Left cardiac atrium (tissue), 1 donor: ENCODE measurements around a stretch of chr10.

DNA sequence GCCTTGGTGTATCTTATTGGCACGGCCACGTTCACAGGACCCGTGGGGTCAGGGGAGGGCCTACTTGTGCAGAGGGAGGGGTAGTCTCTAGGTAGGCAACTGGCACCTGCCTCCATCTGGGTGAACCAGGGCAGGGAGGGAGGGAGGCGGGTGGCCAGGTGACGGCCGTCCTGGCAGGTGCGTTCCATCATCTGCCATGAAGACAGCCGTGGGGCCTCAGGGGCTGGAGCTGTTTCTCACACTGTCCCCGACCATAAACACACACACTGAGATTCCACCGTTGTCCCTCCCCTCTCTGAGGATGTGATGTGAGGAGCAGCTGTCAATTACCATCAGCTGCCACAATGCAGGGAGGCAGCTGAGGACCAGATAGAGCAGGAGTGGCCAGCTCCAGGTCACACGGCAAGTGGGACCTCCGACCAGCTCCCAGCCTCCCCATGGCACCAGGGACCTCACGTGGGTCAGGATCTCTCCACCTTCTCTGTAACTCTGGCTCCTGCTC, 32.8 kb downstream of the ZMIZ1 start:
- PRO-cap = no peak

DNA sequence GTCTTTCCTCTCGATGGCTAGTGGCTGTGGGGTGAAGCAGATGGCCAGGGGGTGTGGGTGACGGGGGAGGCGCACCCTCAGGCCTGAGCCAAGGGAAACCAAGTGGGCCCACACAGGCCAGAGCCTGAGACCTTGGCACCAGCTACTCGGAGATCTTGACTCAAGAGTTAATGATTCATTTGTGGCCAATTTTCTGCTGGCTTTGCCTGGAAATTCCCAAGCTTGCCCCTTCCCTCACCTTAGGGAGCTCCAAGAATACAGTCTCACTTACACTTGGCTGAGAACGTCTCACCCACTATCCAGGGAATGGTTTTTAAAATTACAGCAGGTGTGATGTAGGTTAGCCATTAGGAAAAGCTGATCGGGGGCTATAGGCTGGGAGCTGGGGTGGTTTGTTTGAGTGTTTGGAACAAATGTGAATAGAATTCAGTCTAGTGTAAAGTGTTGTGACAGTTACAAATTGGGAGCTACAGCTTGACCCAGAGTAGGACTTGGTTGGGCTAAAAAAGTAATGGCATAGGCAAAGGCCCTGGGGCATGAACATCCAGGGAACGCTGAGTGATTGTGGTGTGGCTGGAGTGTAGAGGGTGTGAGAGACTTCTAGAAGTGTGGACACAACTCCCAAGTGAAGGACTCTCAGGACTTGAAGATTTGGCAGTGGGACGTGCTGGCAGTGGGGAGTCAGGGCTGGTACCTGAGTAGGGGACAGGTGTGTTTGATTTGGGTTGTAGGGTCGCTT, 42.9 kb downstream of the ZMIZ1 start:
- PRO-cap = no peak

DNA sequence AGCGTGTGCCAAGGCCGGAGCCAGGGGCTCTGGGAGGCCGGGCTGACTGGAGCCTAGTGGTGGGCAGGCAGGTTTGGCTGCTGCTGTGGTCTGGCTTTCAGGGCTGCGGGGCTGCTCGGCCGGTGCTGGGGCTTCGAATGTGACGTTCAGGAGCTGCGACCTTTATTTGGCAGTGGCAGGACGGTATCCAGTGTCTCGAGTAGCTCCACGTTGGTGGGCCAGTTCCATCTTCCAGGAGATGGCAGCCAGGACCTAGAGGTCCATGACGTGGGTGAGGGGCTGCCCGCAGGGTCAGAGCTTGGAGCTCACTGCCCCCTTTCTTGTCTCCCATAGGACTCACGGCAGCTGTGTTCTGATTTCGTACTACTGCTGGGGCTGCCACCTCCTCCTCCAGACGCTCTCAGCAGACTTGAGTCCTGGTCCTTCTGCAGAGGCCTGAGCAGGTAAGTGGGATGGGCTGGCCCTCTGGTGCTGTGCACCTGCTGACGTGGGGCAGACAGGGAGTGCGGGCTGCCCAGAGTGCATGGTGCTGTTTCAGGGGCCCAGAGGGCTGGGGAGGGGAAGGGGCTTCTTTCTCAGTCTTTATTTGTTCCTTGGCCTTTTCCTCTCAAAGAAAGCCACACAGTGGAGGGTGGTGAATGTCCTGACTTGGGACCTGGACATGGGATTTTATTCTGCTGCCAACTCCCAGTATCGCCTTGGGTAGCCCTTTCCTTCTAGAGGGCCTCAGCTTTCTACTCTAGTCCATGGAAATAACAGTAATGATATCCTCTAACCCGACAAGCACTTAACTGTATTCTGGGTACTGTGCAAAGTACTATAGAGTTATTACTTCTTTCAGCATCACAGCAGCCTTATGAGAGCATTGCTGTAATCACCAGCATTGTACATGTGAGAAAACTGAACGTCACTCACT, 50.1 kb downstream of the ZMIZ1 start:
- PRO-cap = no peak

DNA sequence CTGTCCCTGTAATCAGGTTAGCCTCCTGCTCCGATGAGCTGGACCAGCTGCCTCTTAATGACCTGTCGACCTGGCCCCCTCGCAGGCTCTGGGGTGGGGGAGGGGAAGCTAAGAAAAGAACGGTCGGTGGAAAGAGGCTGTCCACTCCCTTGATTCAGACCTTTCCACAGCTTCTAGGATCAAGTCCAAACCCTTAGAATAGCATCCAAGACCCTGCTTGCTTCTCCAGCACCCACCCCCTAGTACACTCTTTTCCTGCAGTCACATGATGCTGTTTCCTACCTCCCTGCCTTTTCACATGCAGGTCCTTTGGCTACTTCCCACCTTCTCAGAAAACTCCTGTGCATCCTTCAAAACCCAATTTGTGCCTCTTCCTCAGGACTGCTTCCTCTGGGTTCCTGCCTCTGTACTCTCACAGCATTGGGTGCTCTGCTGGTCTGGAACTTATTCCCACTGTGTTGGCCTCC, 64.2 kb downstream of the ZMIZ1 start:
- PRO-cap = no peak

GRCh38 chr10:79184814-79185907, 116.4 kb downstream of the ZMIZ1 start:
- PRO-cap = no peak

- PRO-cap = no peak
These were observed 119.3 kb downstream of the ZMIZ1 start for GRCh38 chr10:79187809-79188822.

DNA sequence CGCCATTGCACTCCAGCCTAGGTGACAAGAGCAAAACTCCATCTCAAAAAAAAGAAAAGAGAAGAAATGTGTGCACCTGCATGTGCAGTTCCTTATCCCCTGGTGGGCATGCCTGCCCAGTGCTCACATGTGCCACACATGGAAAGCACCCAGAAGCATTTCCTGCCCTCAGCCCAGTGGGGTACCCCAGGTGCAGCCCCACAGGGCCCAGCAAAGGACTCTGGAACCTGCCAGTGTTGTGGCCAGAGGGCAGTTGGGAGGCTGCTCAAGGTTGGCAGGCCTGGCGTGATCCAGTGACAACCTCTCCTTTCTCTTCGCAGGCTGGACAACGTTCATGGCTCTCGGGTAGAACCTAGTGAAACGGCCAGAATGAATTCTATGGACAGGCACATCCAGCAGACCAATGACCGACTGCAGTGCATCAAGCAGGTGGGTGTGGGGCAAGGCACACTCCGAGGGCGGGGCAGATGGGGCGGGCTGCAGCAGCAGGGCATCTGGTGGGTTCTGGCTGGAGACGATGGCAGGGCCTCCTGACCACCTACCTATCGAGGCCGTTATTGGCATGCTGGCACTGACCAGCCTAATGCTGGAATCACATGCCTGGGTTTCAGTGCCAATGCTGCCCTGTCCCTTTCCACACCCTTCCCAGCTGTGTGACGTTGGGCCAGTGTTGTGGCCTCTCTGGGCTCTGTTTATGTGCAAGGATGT, 132.7 kb downstream of the ZMIZ1 start:
- PRO-cap = no peak

DNA sequence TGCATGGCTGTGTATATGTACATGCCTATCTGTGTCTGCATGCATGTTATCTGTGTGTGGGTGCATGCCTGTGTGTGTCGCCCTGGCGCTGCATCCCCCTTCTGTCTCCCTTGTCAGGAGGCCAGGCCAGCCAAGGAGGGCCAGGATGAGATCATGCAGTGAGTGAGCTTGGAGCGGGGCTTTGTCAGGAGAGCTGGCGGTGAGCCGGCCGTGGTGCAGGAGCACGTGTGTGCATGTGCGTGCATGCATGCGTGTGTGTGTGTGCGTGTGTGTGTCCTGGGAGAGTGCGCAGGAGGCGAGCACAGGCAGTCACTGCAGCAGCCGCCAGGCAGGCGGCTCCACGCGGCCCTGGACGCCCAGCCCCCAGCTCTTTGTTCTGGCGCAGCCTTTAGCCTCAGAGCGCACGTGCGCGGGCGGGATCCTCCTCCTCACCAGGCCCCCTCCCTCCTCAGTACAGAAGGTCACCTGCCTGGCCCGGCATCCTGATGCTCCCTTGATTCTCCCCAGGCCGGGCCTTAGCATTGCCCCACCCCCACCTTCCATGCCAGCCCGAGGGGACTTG, 126.2 kb upstream of the PPIF start:
- PRO-cap = no peak

GRCh38 chr10:79222854-79224194, 123.9 kb upstream of the PPIF start:
- PRO-cap = unidirectional peak, minus-strand start at chr10:79223611

GRCh38 chr10:79236023-79236751, 111.1 kb upstream of the PPIF start:
- PRO-cap = no peak

GRCh38 chr10:79236752-79237341, 110.4 kb upstream of the PPIF start:
- PRO-cap = no peak

DNA sequence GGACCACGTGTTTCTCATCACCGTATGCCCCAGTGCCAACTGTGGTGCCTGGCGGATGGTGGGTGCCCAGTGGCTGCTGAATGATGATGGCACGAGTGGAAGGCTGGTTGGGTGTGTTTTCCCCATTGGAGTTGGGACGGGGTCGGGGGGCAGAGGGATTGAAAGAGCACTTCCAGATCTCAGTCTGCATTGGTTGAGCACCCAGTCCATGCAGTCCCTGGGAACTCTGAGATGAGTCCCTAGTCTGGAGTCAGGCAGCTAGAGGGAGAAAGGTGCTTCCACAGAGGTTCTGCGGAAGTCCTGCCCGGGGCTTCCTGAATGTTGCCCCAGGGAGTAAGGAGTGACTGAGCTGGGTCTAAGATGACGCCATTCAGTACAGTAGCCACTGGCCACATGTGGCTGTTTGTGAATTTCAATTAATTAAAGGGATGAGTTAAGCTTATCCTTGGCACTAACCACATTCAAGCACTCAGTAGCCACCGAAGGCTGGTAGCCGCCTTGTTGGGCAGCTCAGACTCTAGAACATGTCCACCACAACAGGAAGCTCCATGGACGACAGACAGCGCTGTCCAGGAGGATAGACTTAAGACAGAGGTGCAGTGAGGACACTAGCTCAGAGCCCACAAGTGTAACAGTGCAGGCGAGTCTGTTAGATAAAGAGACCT, 101.8 kb upstream of the PPIF start:
- PRO-cap = no peak

DNA sequence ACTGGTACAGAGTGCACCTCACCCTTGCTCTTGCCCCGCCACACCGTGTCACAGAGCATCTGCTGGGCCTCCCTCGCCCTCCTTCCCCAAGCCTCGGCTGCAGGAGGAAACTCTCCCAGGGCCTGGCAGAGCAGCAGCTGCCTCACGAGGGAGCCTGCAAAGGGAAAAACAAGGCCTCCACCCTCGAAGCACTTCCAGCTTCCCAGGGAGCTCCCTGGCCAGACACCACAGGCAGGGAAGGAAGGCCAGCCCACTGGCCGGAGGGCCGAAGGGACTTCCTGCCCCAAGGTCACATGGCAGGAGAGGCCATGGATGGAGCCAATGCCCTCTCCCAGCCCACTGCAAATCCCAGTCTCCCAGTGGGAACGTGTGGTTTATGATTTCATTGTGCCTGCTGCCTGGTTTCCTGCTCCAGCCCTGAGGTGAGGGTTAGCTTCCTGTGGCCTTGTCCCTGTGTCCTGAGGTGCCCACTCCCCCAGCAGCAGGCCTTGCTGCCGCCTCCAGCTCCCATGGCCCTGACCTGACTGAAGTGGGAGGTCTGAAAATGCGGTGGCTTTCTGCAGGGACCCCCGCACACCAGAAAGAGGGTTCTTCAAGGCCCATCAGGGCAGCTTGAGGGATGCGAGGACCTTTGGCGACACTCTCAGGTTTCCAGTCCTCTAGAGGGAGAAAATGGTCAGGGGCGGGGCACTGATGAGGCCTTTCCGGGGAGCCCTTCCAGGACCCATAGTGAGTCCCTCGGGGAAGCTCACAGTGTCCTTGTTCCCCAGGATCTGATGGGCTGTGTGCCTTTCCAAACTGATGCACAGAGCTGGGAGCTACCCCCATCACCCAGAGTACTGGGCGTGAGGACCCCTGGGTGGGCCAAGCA, 100.4 kb upstream of the PPIF start:
- PRO-cap = unidirectional peak, minus-strand start at position 224 of the sequence

DNA sequence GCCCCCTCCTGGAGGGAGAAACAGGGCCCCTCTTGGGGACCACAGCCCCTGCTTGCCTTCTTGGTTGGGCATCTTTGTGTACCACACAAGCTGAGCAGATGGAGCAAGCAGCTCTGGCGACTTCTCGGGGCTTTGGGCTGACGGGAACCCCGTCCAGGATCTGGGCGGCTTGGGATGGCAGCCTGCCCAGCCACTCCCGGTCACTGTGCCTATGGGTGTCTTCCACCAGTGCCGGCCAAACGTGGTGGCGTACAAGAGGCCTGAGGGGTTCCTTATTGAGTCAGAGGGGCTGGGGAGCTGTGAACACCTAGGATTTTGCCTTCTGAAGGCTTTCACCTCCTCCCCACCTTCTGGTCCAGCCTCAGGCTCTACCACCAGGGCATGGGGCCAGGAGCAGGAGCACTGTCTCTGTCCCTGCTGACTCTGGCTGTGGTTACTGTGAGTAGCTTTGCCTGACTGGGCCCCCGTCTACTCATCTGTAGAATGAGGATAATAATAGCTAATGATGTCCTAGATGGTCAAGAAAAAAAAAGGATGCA, 71.8 kb upstream of the PPIF start:
- PRO-cap = no peak

- PRO-cap = no peak
These were observed 47.2 kb downstream of the PPIF start for GRCh38 chr10:79394215-79395116.

DNA sequence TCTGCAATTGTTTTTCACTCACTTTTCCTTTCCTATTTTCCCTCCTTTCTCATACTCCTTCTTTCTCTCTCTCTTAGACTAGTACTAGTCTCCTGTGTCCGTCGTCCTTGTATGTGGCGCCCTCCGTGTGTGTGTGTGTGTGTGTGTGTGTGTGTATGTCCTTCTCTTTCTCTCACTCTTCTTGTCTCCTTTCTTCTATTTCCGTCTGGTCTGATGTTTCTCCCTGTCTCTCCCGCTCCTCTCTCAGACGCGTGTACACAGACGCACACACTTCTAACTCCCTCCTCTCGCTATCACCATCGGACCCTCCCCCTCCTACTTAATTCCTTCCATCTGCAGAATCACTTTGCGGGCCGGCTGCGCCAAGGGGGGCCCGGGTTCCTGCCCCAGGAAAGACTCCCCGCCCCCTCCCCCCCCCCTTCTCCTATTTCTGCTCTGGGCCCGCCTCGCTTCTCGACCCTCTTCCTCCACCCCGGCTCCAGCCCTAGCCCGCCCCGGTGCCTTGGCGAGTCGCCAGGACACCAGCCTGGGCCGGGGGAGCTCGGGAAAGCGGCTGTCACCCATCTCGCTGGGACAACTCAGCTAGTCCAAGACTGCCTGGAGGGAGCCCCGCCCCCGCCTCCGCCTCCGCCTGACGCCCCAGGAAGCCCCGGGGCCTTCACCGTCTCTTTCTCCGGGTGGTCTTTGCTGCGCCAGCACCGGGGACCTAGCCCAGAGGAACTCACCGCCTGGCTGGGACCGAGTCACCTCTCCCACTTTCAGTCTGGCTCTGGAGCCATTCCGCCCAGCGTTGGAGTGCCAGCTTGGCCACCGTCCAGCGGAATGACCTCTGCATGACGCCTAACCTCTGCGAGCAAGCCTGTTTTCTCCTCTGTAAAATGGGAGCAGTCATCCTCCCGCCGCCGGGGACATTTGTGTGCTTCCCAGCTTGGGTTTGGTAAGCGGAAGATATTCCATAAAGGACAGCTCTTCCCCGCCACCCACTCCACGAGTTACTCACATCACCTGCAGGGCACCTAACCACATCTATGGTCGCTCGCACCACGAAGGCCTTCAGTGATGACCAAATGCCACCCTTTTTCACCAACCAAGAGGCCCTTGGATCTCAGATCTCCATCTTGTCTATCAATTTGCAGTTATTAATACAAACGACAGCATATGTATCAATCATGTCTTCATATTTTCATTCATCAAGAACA, 1.0 kb upstream of the ZCCHC24 start:
- PRO-cap = bidirectional peak, plus-strand start at position 524 of the sequence, minus-strand start at position 245 of the sequence; bidirectional peak, plus-strand start at position 667 of the sequence, minus-strand start at position 580 of the sequence; unidirectional peak, minus-strand start at position 797 of the sequence

GRCh38 chr10:79984657-79985385, 35.9 kb upstream of the SFTPD start:
- PRO-cap = no peak

- PRO-cap = no peak
These were observed 341 bp upstream of the TMEM254 start for GRCh38 chr10:80078116-80078531.

DNA sequence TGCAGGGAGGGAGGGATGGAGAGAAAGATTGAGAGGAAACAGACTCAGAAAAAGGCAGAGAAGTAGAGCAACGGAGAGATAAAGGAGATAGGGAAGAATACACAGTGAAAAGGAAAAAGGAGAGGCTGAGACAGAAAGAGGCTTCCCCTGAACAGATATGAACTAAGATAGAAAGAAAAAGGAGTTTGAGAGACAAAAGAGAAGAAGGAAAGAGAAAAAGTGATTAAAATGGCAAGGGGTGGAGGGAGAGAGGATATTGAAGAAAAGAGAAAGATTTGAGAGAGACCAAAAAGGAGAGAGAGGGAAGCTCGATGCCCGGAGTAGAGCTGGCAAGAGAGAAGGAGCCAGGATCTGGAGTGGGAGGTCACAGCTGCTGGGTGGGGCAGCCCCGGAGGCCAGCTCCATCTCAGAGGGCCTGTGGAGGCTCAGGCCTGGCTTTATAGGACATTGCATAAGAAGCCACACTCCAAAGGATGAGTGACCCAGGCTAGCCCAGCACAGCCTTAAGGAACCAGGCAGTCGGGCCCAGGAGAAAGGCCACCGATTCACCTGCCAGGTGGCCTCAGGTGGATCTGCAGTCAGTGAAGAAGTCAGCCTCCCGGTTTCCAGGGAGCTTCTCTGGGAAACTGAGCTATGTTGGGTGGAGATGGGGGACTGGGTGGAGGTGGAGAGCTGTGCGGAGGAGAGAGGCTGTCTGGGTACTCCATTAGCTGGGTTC, 581 bp downstream of the PLAC9 start:
- PRO-cap = bidirectional peak, plus-strand start at position 469 of the sequence, minus-strand start at position 338 of the sequence

DNA sequence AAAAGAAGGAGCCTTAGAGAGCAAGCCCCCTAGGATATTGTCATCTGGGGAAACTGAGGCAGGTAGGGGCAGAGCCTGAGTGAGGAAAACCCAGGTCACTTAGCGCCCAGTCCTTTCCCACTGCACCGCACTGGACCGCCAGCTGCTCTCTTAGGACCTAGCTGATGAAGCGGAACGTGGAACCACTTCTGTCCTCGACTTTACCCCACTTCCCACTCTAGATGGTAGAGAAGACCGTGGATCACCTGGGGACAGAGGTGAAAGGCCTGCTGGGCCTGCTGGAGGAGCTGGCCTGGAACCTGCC, 11.4 kb downstream of the PLAC9 start:
- PRO-cap = no peak